Non-pigmented ciliary epithelial cell (primary cell): ENCODE measurements around the genes HNRNPH3, SRGN, HK1 and TYSND1.

DNA sequence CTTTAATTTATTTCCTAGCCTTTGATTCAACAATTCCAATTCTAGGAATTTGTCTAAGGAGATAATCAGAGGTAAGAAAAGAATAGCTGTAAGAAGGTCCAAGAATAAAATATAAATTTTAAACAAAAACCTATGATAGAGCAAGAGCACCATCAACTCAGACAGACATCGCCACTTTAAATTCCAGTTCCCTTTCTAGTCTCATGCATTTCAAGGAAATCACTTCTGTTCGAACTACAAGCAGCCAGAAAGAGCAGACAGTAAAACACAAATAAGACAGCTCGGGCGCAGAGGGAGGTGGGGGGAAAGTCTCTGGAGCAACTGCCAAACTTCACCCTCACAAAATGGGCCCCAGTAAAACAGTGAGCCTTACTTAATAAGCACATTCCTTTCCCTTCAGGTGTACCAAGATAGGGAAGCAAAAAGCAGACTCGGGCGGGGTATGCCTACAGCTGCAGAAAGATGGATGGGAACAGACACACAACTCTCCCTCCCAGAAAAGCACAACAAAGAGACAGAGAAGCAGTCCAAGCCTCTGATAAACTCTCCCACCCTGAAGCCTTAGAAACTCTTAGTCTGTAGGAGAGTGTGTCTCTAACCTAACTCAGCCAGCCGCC lies 9.2 kb downstream of the DNAJC12 start:
- RRBS, result no CpG with 5 or more reads among the region's 7 CpGs

DNA sequence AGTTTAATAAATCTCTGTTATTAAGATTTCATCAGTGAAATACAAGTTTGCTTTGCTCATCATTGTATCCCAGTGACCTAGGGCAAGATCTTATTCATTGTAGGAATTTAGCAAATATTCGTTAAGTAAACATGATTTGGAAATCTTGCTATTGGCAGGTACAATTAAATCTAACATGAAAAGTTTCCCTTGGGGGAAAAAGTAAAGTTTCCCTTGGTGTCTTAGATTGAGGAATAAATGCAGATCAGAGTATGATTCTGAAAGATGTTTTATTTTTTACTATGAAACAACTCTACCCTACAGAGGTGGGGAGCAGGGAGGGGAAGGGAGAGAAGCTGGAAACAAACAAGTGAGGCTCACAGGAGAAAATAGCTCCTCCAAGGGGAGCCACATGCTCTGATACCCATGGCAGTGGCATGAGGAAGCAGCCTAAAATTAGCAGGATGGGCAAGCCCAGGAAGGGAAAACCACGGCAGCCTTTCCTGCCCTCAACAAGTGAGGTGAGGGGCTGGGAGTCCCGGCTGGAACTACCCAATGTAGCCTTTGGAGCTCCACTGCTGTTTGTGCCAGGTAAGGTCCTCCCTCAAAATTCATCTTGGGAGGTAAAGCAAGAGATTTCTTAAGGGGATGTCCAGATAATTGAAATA lies 12.5 kb upstream of the HERC4 start:
- RRBS, result no CpG with 5 or more reads among the region's 3 CpGs

GRCh38 chr10:68303835-68304448 lies 27.9 kb upstream of the HNRNPH3 start:
- RRBS, result no CpG with 5 or more reads among the region's 7 CpGs

DNA sequence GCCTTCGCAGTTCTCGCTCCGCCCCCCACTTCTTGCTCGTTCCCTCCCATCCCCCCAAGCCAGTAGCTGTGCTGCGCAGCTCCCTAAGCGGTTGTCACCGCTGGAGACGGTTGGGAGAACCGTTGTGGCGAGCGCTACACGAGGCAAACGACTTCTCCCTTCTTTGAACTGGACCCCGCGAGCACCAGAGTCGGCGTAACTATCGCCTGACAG lies at the start of gene HNRNPH3:
Gene HNRNPH3, plus strand, starts transcription at position 62 of the 213 bp plus-strand sequence.
- RRBS, result no CpG with 5 or more reads among the region's 18 CpGs

GRCh38 chr10:68554984-68555355 lies 5.2 kb upstream of the TET1 start:
- RRBS, result no CpG with 5 or more reads among the region's 16 CpGs

GRCh38 chr10:68828047-68828673 lies 829 bp downstream of the STOX1 start:
- RRBS, result 2% methylated on average over 10 of the region's 67 CpGs

DNA sequence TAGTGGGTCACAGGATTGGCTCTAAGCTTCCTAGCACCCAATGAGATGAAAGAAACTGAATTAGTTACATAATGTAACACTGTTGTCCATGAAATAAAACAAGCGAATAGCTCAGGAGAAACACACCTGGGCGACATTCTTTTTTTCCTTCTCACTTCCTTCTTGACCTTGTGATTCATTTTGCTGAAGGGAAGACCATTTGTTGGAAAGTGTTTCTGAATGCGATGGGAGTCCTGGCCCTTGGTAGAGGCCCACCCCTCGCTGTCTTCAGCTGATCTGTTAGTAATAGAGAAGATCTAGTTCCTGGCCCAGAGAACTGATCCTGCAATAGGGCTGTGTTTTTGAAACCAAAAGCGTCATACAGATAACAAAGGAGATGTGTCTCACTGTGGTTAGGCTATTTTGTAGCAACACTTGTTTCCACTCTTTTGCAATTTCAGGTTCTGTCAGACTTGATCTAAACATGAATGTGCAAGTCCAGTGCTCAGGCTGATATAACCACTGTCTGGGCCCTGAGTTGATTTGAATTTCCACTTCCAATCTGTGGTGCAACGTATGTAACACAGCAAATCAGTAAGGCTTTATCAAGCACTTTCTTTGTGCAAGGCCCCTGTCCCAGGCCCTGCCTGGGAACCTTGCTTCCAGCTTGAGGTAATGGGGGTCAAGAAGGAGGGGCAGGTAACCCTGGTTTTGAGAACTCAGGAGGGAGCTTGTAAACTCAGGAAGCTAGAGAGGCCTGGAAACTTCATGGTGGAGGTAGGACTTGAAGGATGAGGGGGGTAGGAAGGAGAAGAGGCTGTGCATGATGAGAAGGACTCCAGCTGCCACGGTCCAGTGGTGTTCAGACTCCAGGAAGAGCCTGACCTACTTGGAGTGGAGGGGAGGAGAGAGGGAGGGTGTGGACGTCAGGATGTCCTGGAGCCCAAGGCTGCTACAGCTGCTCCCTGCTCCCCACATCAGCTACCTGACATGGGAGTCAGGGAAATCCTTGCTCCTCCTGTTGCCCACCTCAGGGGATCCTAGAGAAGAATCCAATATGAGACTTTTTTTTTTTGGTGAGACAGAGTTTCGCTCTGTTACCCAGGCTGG lies 42.3 kb upstream of the SRGN start:
- RRBS, result no CpG with 5 or more reads among the region's 9 CpGs

DNA sequence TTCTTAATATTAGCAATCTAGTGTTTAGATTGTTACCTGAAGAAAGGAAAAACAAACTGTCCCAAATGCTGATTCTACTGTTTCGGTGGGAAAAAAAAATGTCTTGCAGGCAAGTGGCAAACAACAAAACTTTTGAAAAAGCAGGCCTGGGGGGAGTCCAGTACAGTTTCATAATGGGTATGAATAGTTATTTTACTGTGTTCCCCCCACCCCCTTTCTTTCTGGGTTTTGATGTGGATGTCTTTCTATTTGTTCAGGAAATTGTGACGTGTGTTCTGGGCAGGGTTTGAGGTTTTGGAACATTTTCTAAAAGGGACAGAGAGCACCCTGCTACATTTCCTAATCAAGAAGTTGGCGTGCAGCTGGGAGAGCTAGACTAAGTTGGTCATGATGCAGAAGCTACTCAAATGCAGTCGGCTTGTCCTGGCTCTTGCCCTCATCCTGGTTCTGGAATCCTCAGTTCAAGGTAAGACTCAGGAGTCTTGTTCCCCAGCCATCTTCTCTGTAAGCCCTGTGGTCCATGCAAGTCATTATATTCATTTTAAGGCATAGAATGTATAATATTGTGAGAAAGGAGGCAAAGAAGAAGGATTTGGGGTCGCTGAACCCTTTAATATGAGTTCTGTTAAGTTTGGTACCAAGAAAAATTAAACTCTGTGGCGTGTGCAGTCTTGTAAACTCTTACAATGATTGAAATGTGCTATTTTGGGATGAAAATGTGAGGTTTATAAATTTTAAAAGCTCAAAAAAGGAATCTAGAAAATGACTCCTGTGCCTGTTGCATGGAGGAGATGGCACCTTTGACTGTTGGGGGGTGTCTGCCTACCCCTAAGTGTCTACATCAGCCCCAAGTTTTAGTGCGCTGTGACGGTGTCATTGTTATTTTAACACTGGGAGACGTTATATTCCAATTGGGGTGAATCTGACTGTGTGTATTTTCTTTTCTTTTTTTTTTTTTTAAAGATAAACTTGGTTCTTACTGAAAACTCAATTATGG lies at the start of gene SRGN:
Gene SRGN, plus strand, starts transcription at position 333 of the 997 bp plus-strand sequence.
- RRBS, result no CpG with 5 or more reads among the region's 9 CpGs

DNA sequence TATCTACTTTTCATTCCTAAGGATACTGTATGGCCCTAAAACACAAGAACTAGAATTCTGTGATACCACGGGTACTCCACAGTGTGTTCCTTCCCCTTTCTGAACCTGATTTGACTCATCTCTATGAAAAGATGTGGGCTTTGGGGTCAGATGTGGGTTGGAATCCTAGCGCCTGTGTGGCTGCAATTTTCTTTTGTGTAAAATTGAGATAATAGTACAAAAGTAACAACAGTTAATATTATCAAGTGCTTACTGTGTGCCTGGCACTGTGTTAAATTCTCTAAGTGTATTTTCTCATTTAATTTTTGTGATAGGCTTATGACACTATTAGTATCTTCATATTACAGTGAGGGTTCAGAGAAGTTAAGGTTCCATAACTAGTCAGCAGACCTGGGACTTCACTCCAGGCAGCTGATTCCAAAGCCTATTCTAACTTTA lies 8.2 kb downstream of the SRGN start:
- RRBS, result no CpG with 5 or more reads among the region's 2 CpGs

DNA sequence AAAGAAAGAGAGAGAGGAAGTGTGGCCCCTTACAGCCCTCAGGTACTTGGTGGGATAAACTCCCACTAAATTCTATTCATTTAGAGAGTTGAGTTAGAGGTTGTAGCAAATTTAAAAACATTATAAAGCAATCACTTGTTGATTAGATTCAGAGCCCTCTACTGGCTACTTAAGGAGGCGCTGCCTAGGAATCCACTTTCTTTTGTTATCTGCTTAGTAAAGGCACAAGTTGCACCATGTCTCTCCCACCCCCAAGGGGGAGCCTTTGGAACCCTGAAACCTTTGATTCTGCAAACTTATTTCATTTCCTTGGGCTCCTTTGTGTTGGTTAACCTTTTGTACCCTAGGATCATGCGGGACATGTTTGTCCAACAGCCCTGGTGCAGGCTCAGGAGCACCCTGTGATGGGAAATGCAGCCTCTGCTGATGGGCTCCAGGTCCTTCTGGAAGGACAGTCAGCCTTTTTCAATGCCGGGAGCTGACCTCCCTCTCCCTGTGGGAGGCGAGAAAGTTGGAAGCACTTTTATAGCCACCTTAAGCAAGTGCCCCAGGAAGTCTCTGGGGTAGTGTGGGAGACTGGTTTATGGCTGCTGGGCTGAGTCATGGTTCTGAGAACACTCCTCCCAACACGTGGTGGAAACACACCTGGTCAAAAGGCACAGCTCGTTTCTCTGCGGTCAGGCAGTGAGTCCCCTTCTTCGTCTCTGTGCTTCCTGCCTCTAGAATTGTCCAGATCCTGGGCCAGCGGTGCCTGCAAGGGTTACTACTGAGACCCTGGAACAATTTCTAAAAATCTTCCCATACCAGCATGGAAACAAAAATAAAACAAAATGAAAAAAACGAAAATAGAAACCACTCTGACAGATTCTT lies 2.3 kb downstream of the HKDC1 start:
- RRBS, result no CpG with 5 or more reads among the region's 10 CpGs

DNA sequence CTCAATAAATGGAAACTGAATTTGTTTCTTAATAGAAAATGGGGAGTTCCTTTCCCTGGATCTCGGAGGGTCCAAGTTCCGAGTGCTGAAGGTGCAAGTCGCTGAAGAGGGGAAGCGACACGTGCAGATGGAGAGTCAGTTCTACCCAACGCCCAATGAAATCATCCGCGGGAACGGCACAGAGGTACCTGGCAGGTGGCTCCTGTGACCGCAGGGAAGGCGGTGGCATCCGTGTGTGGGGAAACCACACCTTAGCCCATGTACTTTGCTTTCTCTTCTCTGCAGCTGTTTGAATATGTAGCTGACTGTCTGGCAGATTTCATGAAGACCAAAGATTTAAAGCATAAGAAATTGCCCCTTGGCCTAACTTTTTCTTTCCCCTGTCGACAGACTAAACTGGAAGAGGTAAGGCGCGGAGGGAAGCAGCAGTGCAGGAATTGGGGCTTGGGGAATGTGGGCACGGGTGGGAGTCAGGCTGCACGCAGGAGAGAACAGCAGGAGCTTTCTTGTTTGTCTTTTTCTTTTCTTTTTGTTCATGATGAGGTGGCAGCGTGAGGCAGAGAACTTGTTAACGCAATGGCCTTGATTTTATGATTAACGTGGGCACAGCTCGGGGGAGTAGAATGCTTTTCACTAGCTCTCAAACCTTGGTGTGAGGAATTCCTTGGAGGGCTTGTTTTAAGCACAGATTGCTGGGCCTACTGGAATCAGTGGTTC lies 12.8 kb downstream of the HKDC1 start:
- RRBS, result no CpG with 5 or more reads among the region's 21 CpGs

- RRBS, result 3% methylated on average over 58 of the region's 110 CpGs
These were observed at the start of gene HK1 for GRCh38 chr10:69318026-69319006. HK1 (plus strand) TSS chr10:69318847.

GRCh38 chr10:69455352-69455753 lies 4.1 kb downstream of the TSPAN15 start:
- RRBS, result no CpG with 5 or more reads among the region's 2 CpGs

- RRBS, result no CpG with 5 or more reads among the region's 6 CpGs
These were observed 99.9 kb downstream of the COL13A1 start for GRCh38 chr10:69901573-69902118.

DNA sequence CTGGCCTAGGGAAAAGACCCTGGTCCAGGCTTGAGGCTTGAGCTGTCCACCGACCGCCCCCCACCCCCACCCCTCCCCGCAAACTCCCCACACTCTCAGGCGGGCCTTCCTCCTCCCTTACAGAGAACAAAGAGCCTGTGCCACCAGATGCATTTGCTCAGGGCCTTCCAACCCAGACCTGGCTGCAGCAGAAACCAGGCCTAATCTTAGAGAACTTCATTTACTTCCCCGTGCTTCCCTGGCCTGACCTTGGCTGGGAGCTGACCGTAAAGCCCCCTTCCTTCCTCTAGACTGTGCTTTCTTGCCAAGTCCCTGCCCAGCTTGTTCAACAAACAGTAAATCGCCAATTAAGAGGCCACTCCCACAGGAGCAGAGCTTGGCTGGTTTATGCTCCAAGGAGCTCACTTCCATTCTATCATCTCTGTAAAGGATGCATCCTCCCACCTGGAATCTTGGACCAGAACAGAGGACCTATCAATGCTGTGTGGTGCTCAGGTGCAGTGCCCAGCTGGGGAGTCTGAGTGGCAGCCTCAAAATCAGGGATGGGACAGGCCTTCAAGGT lies 110.9 kb downstream of the COL13A1 start:
- RRBS, result no CpG with 5 or more reads among the region's 7 CpGs

GRCh38 chr10:70146451-70147166 lies at the start of gene TYSND1:
TYSND1 (minus strand) TSS chr10:70146700.
- RRBS, result 2% methylated on average over 17 of the region's 41 CpGs

DNA sequence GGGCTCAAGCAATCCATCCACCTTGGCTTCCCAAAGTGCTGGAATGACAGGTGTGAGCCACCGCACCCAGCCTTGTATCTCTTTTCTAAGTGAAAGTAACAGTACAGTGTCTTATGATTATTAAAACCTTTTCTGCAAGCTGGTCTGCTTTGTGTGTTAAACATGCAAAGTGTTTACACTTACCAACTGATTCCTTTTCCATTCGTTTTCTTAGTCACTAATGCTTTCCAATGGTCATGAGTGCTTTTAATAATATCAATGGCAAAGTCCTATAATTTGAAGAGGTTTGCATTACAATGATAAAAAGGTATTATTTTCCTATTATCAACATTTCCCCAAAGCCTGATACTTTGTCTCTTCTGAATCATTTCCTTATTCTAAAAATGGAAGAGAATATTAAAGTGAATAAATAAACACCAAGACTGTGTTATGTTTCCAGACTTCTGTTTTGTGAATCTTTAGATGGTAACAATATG lies 24.2 kb downstream of the PPA1 start:
- RRBS, result no CpG with 5 or more reads among the region's 2 CpGs

DNA sequence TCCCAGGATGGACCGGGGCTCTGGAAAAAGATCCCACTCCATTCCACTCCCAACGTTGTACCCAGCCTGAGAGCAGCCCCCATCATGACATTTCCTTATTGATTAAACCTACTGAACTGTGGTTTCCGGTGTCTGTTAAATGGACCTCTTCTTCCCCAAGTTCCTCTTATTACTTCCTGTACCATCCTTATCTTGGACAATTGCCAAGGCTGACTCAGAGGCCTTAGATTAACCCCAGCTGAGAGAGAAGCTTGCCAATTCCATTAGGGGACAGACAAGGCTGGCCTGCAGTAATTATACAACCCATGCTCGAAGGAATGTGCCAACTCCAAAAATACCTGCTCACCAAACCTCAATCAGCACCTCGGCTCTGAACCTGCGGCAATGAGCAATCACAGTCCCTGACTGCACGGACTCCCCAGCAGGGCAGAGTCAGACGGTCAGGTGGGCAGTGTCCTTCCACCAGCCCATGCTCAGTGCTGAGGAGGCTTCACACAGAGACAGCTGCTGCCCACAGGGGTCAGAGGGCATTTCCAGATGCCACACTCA lies 48.0 kb upstream of the NPFFR1 start:
- RRBS, result 0% methylated on average over 1 of the region's 8 CpGs

DNA sequence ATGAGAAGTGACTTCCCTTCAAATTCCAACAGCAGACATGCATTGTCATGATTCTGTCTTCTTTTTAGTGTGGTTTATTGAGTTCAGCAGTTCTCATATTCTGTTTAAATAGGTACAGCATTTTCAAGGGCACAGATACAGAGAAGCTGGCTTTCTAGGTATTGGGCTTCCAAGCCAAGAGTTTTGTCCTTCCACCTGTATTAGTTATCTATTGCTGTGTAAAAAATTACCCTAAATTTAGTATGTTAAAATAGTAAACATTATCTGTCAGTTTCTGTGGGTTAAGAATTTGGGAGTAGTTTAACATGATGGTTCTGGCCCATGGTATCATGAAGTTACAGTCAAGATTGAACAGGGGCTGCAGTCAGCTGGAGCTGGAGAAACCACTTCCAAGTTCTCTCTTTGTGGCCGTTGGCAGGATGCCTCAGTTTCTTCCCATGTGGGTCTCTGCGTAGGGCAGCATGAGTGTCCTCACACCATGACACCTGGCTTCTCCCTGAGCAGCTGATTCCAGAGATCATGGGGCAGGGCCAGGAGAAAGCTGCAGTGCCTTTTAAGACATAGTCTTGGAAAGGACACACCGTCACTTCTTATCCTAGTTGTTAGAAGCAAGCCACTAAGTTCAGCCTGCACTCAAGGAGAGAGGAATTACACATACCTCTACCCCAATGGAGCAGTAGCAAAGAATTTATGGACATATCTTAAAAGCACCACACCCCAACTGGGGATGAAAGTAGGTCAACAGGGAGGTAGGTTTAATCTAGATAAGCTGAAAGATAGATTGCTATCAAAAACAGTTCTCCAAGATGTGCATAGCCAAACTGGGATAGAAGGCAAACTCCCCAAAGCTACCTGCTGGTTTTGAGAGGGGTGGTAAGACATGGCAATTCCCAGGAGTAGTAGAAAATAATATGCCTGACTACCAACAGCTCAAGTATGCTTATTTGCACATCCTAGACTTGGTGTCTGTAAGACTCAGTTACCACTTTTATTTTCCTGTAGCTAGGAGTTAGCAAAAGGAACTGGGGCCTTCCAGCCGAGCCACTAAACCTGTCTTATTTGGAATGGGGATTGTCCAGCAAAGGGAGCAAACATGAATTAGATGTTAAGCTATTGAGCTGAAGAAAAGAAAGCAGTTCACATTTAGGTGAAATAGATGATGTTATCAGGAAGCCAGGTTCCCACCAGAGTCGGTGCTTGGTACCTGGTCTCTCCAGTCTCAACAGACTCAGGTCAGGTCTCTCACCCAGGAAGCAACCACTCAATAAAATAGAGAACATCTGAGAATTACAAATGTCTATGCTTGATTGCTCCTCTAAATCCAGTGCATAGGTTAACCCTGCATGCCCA lies 16.3 kb downstream of the NODAL start:
- RRBS, result no CpG with 5 or more reads among the region's 5 CpGs

- RRBS, result no CpG with 5 or more reads among the region's 21 CpGs
These were observed 43.5 kb downstream of the PRF1 start for GRCh38 chr10:70558696-70559810.